GM06990 (cell line): ENCODE measurements around a stretch of chr9.

- RRBS: no CpG with 5 or more reads among the region's 11 CpGs
Measured at GRCh38 chr9:89329200-89329535, 10.9 kb downstream of the SECISBP2 start.

DNA sequence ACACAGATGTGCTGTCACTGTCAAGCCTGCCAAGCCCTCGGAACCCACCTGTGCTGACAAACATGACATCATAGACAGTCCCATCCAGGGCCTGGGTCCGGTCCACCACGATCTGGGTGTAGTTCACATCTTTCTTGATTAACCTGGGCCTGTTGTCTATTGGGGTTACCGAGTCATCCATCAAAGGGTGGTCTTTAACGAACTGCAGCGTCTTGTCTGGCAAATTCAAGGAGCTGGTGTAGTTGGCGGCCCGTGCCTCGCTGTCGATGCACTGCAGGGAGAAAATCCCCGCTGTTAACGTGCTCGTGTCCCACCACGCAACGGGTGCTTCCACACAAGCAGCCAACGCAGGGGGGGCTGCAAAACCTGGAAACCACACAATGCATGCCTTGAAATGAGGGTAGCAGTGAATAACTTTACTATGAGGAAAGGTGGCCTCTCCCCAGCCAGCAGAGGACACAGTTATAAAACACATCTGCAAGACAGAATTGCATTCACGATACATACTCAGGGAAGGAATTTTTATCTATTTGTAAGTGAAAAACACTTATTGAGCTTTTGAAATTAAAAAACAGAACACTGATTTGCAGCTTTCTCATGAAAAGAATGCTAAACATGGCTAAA, 69.2 kb downstream of the SECISBP2 start:
- RRBS: no CpG with 5 or more reads among the region's 17 CpGs

DNA sequence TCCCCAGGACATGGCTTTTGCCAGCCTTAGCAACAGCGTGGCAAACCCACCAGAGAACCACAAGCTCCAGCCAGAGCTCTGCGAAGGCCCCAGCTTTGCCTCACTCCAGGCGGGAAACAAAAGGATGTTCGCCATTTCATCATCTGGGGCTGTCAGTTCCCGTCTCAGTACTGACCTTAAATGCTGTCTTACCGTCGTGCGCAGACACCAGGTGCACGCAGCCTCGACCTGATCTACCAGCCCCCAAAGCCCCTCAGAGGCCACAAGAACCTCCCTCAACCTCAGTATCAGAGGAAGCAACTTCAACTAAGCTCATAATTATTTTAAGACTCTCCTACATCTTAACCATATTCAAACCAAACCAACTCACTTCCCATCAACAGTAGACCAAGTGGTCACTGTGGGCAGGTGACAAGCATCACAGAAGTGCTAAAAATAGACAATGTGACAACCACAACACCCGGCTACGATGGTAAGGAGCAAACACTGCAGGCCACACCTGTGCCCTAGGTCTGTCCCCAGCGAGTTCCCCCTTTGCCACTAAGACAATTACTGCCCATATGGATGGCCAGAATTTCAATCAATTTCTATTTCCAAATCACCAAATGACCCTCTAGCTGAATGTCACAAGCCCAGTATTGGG, 71.3 kb downstream of the SEMA4D start:
- RRBS: no CpG with 5 or more reads among the region's 13 CpGs

DNA sequence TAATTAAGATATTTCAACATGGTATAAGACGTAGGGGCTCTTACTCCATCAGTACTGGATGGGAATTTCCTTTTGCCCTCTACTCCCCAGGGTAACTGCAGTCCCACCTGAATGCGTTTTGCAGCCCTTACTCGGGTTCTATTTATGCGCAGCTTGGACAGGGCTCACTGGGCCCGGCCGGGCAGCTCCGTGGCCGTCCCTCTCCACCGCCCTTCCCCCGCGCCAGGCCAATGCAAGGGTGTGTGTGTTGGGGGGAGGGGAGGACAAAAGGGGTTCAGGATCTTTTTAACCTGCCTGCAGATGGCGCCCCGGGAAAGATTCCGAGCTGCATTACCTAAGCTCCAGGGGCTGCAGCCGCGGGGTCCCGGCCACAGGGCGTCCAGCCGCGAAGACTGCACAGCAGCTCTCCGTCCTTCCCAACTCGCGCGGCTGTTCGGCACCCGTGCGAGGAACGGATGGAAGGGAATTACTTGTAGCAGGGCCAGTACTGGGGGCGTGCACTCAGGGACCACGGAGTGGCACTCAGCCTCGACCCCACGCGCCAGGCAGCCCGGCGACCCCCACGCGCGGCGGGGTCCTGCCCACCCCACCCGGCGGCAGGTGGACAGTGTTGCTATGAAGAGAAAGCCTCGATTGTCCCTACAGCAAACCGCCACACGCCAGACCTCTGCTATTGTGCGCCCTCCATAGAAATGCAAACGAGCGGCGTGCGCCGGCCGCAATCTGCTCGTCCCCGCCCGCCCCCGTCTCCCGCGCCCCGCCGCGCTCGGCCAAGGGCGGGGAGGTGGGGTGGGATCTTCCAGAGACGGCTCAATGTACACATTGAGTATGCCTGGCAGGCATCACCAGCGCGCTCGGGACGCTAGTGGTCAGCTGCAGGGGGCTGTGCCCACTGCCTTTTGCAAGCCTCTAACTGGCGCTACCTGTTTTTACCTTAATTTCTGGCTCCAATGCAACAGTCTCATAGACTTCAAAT, 909 bp upstream of the GADD45G start:
- RRBS: 4% methylated on average over 18 of the region's 68 CpGs

GRCh38 chr9:89649037-89649722, 44.4 kb downstream of the GADD45G start:
- RRBS: no CpG with 5 or more reads among the region's 8 CpGs

DNA sequence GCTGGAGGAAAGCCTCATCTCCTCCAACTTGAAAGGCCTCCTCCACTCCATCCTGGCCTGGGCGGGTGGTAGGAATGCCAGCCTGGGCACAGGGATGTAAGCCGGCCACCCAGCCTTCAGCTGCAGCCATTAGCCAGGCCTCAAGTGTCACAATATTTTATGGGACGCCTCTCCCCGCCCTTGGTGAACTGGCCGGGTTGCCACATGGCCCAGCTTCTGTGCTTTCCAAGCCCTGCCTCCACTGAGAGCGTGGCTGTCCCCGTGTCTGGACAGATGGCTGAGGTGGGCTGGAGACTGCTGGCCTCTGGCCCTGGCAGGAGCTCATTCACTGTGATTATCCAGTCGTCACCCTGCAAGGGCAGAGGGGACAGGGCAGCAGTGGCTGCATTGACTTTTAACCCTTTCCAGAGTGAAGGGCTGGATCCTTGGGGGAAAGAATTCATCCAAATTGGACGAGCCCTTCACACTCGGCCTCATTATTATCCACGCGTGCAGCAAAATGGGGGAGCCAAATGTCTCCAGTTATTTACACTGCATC, 70.6 kb downstream of the GADD45G start:
- RRBS: 22% methylated on average over 4 of the region's 12 CpGs

- RRBS: no CpG with 5 or more reads among the region's 14 CpGs
Measured at GRCh38 chr9:89699500-89700175, 94.8 kb downstream of the GADD45G start.

- RRBS: no CpG with 5 or more reads among the region's 3 CpGs
Measured at GRCh38 chr9:89701558-89701938, 96.7 kb downstream of the GADD45G start.

GRCh38 chr9:89815874-89816339, 211.1 kb downstream of the GADD45G start:
- RRBS: 7% methylated on average over 5 of the region's 9 CpGs

- RRBS: no CpG with 5 or more reads among the region's 8 CpGs
Measured at GRCh38 chr9:89844511-89845146, 239.8 kb downstream of the GADD45G start.

DNA sequence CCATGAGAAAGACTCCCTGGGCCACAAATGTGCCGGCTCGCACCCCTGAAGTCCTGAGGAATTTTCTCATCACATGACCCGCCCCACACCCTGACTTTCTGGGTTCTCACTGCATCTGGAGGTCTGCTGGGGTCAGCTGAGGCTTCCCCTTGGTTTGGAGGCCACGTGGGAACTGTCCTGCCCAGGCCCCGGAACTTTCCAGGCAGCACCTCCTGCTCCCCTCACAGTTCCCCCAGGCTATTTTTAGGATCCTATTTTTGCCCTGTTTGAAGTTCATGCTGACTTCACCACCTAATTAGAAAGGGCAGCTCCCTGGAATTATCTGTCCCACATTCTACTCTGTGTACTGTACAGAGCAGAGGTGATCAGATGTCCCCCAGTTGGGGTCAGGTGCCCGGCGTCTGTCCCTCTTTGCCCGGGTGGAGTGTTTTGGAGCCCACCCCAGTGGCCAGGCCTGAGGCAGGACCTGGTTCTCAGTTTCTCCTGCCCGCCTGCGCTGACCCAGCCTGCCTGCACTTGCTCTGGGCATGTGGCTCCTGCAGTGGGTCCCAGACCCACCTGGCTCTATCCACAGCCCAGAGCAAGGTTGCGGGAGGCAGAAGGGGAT, 268.1 kb downstream of the GADD45G start:
- RRBS: no CpG with 5 or more reads among the region's 11 CpGs

- RRBS: no CpG with 5 or more reads among the region's 5 CpGs
Measured at GRCh38 chr9:90102186-90102661, 497.4 kb downstream of the GADD45G start.

- RRBS: no CpG with 5 or more reads among the region's 2 CpGs
Measured at GRCh38 chr9:90854281-90854608, 52.6 kb downstream of the SYK start.

GRCh38 chr9:90880589-90880944, 78.9 kb downstream of the SYK start:
- RRBS: no CpG with 5 or more reads among the region's 5 CpGs

DNA sequence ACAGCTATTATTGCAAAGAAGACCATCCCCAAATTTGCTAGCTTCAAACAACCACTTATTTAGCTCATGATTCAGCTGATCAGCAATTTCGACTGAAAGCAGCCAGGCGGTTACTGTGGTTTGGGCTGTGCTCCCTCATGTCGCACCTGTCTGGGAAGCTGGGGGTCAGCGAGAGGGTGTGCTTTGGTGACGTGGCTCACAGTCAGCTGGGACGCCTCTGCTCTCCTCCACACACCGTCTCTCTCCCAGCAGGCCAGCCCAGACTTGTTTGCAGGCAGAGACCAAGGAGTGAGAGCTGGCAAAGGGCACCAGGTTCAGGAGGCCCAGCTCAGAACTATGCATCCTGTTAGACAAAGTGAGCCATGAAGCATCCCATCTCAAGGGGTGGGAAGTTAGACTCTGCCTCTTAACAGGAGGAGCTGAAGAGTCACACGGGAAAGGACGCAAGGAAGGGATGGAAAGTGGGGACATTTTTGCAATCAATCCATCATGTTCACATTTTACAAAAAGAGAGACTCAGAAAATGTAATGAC, 141.0 kb downstream of the SYK start:
- RRBS: no CpG with 5 or more reads among the region's 9 CpGs

- RRBS: 19% methylated on average over 5 of the region's 25 CpGs
Measured at GRCh38 chr9:91420625-91421230, 2.9 kb downstream of the NFIL3 start.

GRCh38 chr9:91838177-91838591, 111.8 kb downstream of the ROR2 start:
- RRBS: no CpG with 5 or more reads among the region's 10 CpGs

- RRBS: no CpG with 5 or more reads among the region's 8 CpGs
Measured at GRCh38 chr9:91873605-91874132, 76.4 kb downstream of the ROR2 start.

DNA sequence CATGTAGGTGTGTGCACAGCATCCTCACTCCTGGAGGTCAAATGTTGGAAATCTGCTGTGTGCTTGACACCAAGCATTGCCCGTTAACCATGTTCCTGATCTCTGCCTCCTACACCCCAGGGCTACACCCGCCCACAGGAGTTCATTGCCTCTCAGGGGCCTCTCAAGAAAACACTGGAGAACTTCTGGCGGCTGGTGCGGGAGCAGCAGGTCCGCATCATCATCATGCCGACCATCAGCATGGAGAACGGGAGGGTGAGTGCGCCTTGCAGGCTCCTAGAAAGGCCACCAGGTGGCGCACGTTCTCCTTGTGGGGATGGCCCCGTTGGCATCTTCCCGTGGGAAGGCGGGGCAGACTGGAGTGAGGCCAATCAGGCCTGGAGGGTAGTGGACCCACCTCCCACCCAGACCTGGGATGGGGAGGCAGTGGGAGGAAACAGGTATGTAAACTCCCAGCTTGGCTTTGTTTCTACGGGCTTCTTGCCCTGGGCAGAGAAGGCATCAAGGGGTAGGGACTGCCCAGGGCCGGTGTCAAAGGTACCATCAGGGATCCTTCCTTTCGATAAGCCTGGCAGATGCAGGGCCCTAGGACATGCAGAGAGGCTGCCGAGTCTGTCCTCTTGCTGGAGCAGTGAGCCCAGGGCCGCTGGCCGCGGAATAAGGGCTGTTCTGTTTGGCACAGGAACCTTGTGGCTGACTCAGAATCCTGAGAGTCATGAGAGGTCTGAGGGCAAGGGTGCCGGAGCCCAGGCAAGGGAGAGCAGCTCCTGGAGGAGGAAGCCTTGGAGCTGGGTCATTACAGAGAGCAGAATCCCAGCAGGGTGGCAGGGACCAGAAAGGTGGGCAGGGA, 18.8 kb upstream of the SPTLC1 start:
- RRBS: no CpG with 5 or more reads among the region's 21 CpGs

- RRBS: 9% methylated on average over 25 of the region's 44 CpGs
Measured at GRCh38 chr9:92141111-92141568, 25.9 kb upstream of the SPTLC1 start.